Mesenchymal stem cell of the bone marrow (primary cell): ENCODE data around the genes SLC30A9 and CWH43.

DNA sequence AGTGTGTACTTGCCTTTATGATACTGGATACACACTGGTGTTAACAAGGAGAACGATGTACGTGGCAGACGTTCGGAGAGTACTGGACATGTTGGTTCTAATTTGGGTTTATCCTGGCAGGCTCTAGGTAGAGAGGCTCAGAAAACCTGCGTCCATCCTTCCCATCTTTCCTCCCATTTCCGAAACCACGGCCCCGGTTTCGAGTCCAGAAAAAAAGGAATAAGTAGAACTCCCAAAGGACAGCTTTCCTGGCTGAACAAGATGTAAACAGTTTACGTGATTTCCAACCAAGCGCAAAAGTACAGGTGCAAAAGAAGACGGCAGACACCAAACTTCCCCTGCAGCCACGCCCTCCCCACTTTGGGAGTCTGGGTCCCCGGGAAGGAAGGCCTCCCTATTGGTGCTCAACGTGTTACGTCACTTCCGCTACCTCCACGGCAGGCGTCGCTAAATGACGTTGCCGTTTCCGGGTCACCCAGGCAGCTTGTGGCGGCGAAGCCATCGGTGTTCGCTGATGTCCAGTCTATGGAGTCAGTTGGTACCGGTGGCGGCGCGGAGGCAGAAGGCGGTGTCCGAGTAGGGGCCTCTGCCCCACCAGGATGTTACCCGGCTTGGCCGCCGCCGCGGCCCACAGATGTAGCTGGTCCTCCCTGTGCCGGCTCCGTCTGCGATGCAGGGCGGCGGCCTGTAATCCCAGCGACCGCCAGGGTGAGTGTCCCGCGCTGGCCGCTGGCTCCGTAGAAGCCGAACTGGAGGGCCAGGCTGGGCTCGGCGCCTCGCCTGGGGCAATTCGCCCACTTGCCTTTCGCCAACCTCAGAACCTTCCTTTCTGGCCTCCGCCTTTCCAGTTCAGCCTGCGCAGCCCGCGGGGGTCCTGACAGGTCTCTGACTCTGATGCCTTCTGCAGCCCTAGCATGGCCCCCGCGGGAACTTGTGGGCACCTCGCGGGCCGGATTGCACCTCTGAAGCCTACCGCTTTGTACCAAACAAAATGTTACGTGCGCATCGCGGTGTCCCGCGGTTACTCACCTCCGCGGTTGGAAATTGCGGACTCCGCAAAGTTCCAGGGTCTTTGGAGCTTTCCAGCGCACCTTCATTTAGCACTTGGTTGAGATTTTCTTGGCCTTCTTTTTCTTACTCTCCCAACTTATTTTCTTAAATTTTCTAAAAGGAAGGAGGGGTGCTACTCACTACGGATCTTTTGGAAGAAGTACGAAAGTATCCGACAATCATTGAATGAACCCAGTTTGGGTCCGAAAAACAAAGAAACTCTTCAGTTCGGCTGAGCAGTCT, at the start of gene SLC30A9:
TSS of gene SLC30A9 (plus strand) at position 478 of the 1,293 bp plus-strand sequence.
- CAGE, long polyA plus RNA, result no peak

DNA sequence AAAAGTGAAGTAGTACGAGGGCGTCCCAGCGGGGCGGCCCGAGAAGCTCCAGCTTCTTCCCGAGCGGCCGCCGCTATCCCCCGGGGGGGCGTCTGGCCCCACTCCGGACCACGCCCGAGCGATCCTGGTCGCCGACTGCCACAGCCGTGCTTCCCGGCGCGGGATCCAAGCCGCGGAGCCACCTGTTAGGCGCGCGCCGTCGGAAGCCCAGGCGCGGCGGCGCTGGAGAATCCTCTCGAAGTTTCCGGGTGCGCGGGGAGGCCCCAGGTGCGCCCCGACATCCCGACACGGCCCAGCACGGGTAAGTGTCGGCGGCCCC, 1.2 kb downstream of the BEND4 start:
- CAGE, long polyA plus RNA, result no peak

DNA sequence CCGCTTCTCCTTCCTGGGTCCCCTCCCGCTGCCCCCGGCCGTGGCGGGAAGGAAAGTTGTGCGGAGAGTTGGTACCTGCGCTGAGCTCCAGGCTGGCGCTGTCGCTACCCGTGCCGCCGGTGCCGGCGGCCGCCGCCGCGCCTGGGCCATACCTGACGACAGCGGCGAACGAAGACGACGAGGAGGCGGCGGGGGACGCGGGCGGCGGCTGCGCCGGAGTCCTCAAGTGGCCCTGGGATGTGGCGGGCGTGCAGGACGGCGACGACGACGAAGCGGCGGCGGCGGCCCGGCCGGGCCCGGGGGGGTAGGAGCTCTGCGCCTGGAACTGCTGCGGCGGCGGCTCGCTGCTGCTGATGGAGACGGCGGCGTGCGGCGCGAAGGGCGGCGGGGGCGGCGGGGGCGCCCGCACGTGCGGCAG, 864 bp downstream of the BEND4 start:
- CAGE, long polyA plus RNA, result no peak

DNA sequence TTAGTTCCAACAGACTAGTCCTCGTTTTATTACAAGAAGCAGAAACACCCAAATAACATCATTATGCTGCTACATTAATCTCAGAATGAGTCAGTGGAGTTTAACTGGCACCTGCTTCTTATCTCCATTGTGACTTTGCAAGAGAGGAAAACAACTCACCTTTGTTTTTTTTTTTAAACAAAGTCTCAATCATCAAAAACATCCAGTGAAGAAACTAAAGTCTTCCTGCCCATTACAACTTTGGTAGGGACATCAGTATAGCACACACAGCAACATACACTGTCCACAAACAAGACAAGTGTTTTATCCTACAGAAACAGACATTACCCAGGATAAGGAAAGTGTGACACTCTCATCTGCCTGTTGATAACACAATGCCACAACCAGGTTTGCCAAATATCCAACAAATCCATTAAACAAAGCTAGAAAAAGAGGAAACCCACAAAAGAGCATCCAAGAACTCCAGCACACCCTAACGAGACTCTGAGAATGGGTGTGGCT, 15.0 kb downstream of the ATP8A1 start:
- CAGE, long polyA plus RNA, result no peak

GRCh38 chr4:42655670-42656757, 891 bp downstream of the ATP8A1 start:
- CAGE, long polyA plus RNA, result no peak

DNA sequence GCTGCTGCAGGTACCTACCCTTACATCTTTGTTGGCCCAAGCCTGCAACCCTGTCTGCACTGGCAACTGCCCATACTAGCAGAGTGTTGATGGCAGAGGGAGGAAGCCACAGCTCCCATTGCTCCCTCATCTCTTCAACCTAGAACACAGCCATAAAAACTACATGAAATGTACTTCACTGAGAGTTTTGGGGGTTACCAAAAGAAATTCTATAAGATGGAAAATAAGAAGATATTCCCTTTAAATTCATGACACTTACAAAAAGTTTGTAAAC, 15.0 kb upstream of the ATP8A1 start:
- CAGE, long polyA plus RNA, result no peak

- CAGE, long polyA plus RNA, result no peak
Observed at GRCh38 chr4:43300675-43300874, 408.1 kb downstream of the GRXCR1 start.

GRCh38 chr4:46992307-46992877, 989 bp downstream of the GABRA4 start:
- CAGE, long polyA plus RNA, result no peak

DNA sequence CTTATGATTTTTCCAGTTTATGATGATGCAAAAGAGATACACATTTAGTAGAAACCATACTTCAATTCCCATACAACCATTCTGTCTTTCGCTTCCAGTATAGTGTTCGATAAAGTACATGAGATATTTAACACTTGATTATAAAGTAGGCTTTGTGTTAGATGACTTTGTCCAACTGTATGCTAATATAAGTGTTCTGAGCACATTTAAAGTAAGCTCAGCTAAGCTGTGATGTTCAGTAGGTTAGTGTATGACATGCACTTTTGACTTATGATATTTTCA, 8.2 kb downstream of the ATP10D start:
- CAGE, long polyA plus RNA, result no peak

DNA sequence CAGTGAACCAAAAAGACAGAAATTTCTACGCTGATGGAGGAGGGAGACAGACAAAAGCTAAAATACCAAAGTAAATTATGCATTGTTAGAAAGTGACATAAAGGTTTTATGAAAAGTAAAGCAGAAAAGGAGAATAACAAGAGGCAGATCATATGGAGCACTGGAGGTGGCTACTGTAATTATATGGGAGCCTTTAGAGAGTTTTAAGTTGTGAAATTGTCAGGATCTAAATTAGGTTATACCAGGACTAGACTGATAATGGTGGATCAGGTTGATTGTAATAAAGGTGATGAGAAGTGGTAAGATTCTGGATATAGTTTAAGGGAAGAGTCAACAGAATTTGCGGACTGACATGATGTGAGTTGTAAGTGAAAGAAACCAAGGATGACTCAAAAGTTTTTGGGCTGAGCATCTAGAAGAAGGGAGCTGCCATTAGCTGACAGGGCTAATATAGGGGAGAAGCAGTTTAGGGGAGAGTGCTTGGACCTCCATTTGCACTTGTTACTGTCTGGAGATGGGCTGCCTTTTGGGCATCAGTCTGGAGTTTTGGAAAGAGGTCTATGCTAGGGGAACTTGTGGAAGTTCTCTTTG, 15.2 kb downstream of the ATP10D start:
- CAGE, long polyA plus RNA, result no peak

- CAGE, long polyA plus RNA, result no peak
Observed at GRCh38 chr4:47703948-47704402, 133.9 kb downstream of the CORIN start.

- CAGE, long polyA plus RNA, result no peak
Observed at GRCh38 chr4:47706069-47706490, 131.8 kb downstream of the CORIN start.

DNA sequence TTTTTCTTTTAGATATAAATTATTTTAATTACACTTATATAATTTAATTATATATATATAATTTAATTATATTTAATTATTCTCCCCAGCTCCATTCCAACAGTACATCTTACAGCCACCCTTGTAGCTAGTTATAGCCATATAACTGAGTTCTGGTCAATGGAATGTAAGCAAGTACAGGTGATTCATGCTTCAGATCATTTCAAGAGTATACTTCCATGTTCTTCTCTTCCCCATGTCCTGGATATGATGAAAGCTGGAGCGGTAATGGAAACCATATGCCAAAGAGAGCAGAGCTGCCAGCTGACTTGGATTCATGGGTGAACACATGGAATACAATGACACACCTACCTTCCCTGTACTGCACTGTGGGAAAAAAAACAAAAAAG, 17.4 kb upstream of the CORIN start:
- CAGE, long polyA plus RNA, result no peak

GRCh38 chr4:48079863-48080384, 54.1 kb downstream of the TXK start:
- CAGE, long polyA plus RNA, result no peak

DNA sequence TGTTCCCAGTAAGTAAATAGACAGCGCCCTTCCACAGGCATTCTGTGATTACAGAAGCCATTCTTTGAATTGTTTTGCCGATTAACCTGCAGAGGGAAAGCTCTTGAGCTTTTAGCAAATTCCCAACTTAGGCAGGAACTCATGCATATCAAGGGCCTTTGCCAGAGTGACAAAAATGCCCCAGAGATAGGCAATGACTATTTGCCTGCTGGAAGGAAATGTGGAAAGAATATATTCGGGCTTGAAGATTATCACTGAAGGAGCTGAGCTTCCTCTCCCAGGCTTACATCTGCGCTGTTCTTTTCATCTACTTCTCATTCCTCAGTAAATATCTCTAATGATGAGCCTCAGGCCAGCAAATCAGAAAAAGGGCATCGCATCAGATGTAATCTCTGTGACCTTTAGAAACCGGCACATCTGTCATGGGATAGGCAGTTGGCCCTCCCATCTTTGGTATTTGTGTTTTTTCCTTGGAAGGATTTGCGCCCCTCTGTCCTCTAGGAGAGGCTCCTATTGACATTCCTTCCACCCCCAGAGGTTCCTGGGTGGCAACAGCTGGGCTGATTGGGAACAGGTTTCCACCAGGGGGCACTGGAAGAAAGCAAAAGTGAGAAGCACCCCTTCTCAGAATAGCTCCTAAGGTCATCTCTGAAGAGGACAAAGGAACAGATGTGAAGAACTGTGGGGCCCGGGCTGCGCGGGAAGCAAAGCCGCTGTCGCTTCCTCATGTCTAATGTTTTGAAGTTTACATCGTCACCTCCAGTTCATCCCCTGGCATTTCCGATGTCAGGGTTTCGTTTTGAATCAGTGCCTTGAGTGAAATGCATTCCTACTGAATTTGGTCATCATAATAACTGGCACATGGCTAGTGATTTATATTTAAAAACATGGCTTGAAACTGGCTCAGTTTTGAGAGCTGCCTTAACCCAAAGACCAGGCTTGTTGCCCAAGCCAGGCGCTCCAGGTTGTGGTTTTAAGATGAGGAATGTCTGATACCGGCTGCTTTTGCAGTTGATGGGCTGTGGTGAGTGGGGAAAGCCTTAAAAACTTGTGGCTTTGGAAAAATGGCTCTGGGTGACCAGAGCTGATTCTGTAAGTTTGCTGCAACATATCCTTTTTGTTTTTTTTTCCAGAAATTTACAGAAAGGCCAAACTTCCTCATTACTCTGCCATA, 6.3 kb downstream of the TXK start:
- CAGE, long polyA plus RNA, result no peak

DNA sequence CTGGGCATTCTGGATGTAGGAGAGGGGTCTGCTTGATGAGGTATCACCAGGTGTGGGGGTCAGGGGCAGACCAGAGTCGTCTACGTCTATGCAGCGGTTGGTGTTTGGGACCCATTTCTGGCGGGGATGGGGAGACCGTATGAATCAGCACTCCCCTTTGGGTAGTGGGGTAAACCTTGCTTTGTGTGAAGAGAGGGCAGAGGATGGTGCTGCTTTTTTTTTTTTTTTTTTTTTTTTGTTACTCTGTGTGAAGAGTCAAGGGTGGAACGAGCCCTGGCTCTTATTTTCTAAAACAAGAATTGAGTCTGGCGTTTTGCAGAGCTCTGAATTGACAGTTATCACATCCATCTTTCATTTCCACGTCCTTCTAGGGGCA, 1.2 kb downstream of the SLAIN2 start:
- CAGE, long polyA plus RNA, result no peak

DNA sequence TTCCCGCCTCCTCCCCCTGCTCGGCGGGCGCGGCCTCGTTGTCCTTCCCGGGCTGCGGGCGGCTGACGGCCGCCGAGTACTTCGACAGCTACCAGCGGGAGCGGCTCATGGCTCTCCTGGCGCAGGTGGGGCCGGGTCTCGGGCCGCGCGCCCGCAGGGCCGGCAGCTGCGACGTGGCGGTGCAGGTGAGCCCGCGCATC, 282 bp downstream of the ZAR1 start:
- CAGE, long polyA plus RNA, result no peak

DNA sequence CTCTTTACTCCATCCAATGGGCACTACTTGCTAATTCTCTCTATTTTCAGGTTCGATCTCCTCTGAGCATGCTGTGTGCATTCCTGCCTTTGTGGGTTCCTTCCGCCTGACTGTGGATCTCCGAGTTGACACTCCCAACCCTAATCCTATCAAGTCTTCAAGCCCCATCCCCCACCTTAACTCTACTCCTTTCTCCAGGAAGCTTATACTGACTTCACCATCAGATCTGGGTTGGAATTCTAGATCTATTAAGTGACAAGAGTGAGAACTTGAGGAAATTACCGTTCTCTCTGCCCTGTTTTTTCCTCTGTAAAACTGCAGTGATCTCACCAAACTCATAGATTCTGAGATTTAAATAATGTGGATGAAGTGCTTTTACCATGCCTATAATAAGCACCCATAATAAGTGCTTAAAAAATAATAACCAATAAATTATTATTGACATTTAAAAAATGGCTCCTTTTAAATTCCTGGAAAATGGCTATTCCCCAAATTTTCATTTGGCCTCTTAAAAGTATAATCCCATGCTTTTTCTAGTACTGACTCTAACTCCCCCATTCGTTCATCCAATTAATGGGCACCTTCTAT, 64.7 kb downstream of the ZAR1 start:
- CAGE, long polyA plus RNA, result no peak

DNA sequence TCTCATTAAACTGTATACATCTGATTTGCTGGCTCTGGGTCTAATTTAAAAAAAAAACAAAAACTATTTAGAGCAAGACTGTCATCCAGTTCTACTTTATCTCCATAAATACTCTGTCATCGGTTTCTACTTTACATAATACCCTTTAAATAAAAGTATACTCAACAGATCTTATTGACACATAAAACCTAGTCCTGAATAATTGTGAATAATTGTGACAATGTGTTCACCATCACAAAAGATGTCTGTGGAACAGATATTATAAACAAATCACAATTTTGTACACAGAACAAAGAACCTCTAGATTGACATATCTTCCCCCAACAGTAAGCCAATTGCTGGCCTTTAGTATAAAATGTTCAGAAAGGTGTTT, 3.1 kb downstream of the FRYL start:
- CAGE, long polyA plus RNA, result no peak

DNA sequence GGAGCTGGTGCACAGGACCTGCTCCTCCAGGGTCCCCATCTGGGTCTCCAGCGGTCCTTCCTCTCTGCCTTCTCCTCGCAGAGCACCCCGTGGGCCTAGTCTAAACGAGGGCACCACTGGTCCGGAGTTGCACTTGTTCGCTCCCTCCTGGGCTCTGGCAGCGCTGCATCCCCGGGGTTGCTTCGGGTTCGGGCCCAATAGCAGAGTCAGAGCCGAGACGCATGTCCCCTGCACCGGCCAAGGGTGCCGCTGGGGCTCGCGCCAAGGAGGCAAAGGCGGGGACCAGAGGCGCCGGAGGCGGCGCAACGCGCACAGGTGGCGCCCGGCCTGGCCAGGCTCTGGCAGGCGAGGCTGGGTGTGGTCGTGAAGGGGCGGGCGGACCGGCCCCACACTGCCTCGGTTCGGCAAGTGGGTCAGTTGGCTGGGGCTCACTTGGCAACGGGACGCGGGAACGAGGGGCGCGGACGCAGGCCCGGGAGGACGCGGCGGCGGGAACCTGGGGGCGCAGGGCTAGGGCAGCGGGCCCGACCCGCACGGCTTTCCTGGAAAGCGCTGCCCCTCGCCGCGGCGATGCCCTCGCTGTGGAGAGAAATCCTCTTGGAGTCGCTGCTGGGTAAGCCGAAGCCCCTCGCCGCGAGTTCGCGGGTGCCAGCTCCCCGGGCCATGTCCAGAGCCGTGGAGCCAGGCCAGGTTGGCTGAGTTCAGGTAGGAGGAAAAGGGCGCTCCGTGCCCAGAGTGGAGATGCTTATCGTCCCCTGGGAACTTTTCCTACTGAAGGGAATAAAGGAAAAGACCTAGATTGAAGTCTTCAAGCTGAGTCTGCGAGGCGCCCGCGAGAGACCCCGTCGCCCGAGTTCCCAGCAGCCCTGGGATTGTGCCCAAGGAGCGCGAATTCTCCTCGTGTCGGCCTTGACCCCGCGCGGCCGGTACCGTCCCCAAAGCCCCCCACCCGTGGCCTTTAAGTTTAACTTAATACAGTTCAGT, at the start of gene CWH43:
TSS of gene CWH43 (plus strand) at position 416 of the 984 bp plus-strand sequence.
- CAGE, long polyA plus RNA, result no peak